ENCODE data around the genes OR5W2, OR8H3, OR8U3, OR5AP2, OR5AR1, YPEL4, CTNND1, ZFP91 and CNTF.

DNA sequence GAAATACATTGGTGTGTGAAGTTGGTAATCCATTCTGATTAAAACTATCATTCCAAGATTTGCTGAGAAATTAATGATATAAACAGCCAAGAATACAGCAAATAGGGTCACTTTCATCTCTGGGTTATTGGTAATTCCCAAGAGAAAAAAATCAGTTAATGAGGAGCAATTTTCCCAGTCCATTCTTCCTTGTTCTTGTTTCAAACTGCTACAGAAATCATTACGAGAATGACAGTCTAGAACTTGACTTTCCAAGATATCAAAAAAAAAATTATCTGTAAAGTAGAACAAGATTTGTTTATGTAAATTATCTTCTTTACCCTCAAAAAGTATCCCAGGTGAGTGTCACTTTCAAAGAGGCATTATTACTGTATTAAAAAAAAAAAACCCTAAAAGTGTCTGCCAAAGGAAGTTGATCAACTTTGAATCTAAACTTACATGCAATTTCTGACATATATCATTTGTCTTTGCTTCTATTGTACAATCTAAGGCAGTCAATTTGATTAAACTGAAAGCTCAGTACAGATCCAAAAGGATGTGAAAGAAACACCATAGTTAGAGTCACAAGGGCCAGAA is at the start of gene OR5W2:
TSS of gene OR5W2 (minus strand) at position 183 of the 576 bp plus-strand sequence.
- RAMPAGE, long total RNA, result no peak
- RRBS, result no CpG with 5 or more reads among the region's 1 CpG

GRCh38 chr11:56122178-56122520 is at the start of gene OR8H3:
Gene OR8H3 (plus strand): TSS chr11:56122373.
- RAMPAGE, long total RNA, result no peak
- RRBS, result no CpG with 5 or more reads among the region's 6 CpGs

DNA sequence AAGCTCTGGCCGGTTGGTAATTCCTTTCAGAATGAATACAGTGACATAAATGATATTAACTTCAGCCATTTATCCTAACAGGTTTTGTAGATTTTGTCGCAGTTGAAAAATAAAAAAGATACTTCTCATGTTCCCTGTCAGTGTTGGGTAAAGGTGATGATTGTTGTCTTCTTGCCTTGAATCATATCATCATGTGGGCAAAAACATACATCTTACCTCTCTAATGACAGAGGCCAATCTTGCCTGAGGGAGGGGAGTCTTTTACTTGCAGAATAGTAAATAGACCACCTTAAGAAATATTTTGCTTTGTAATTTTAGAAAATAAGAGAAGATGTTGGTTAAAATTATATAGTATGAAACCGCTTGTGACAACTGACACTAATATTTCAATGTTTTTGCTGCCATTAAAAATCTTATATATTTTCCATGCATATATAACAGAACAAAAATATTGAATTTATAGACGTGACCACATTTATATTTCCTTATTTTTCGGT is at the start of gene OR8U3:
TSS of gene OR8U3 (minus strand) at position 69 of the 497 bp plus-strand sequence.
- RAMPAGE, long total RNA, result no peak
- RRBS, result no CpG with 5 or more reads among the region's 5 CpGs

- RAMPAGE, long total RNA, result no peak
- RRBS, result no CpG with 5 or more reads among the region's 2 CpGs
Measured at GRCh38 chr11:56642257-56642653, at the start of gene OR5AP2. Gene OR5AP2 (minus strand): TSS chr11:56642439.

GRCh38 chr11:56663419-56663832 is at the start of gene OR5AR1:
Gene OR5AR1 (plus strand): TSS chr11:56663686.
- RAMPAGE, long total RNA, result no peak
- RRBS, result no CpG with 5 or more reads among the region's 2 CpGs

DNA sequence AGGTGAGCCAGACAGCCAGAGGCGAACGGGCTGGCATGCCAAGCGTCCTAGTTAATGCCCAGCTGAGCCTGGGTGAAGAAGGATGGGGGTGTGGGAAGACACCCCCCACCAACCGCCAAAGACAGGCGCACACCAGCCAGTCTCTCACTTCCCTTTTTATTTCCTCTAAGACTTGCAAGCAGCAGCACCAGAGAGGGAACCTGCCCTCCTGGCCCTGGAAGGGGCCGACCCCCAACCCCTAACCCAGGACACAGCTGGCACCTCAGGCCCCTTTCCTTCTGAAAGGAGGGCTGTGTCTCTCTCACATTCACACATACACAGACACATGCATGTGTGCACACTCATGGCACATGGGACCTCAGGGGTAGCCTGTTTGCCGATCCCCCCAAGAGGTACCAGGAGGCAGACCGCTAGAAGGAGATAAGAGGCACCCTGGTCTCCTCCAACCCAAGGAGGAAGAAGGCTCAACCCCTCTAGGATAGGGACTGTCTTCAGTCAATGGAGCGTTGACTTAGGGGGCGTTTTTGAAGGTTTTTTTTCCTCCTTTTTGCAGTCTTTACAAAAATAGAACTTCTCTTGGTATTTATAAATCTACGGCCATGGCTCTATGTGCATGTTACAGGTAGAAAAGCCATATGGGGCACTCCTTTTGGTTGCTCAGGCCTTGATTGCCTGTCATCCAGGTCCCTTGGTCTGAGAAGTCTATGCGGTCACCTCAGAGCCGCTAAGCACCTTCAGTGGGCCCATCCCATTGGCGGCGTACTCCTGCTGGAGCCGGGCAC is 24.3 kb downstream of the RTN4RL2 start:
- RAMPAGE, long total RNA, result no peak
- RRBS, result no CpG with 5 or more reads among the region's 16 CpGs

- RAMPAGE, long total RNA, result no peak
- RRBS, result no CpG with 5 or more reads among the region's 12 CpGs
Measured at GRCh38 chr11:57500568-57501034, 14.9 kb downstream of the SLC43A1 start.

DNA sequence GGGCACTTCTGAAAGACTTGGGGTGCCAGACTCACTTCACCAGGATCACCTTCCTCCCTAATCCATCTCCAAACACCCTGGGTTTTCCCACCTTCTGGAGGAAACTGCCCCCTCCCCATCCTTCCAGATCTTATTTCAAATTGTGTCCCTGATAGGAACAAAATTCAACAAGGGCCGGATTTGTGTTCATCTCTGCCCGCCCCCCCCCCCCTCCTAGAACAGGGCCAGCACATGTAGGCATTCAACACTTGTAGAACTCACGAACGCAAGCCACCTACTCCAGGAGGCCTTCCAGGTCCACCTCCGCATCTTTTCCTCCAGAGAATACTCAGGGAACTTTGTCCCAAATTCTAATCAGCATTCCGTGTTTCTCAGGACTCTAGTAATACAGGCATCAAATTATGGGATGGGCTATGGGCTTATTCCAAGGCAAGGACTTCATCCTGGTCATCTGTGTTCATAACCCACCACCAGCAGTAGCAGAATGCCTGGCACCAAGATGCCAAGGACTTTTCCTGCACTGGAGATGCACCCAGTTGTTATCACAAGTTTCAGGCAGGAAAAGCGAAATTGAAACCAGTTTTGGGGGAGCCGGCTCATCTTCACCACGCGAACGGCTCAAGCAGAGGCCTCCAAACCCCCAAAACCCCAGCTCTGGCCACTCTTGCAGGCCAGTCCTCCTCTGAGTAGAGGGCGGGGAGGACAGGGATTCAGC is 566 bp downstream of the UBE2L6 start:
- RAMPAGE, long total RNA, result no peak
- RRBS, result no CpG with 5 or more reads among the region's 12 CpGs

DNA sequence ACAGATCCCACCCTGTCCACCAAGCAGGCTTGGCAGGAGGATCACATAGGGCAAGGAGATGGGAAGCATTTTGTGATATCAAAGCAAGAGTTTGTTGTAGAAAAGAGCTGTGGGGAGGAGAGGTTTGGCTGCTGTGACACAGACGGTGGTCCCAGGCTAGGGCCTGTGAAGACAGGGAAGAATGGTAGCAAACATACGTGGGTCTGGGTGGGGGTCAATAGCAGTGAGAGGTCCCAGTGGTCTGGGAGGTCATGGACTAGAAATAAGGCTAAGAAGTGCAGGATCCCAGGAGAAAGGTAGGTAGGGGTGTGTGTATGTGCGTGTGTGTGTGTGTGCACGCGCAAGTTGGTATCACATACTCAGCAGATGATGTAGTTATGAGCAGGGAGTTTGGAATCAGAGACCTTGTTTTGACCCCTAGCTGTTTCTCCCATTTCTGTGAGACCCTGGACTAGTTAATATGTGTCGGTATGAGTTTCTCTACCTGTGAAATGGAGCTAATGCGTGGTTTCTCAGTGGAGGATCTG is 1.2 kb downstream of the SERPING1 start:
- RAMPAGE, long total RNA, result no peak
- RRBS, result no CpG with 5 or more reads among the region's 7 CpGs

DNA sequence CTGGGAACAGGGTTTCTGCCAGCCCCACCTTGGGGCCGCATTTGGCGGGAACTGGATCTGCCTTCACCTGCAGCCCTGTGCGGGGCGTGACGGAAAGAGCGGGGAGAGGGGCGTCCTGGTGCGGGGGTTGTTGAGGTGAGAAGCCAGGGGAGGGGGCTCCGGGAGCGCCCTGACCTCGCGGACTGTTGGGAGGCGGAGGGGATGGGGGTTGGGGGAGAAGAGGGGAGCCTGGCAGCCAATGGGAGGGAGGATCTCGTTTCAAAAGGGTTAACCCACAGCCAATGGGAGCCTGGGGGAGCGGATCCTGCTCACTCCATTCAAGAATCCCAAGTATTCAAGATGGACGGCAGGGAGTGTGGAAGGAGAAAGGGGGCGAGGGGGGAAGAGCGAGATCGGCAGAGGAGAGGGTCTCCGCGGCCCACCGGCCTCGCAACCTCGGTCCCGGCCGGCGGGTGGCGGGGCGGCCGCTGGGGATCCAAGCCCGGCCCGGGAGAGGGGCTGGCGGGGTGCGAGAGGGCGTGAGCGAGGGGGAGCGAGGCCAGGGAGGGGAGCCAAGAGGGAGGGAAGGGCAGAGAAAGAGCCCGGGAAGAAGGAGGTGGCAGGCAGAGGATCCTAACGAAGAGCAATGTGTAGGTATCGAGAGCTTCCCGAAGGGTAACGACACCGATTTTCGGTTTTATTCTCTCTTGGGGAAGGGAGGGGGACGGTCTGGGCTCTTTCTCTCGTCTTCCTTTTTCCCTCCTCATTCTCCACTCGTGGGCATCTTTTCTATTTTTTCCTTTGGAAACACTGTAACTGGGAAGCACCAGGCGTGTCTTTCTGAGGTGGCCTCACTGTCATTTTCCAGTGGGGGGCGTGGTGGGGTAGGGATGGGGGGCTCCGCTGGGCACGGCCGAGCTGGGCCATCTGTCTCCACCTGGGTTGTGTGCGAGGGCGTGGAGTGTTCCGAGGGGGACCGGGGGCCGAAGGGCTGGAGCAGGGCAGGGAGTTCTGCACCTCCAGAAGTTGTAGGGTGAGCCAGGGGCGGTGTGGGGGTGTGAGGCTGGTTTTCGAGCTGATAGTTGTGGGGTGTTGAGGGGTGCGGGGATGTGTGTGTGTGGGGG is 11.3 kb downstream of the YPEL4 start:
- RAMPAGE, long total RNA, result no peak
- RRBS, result 0% methylated on average over 4 of the region's 60 CpGs

DNA sequence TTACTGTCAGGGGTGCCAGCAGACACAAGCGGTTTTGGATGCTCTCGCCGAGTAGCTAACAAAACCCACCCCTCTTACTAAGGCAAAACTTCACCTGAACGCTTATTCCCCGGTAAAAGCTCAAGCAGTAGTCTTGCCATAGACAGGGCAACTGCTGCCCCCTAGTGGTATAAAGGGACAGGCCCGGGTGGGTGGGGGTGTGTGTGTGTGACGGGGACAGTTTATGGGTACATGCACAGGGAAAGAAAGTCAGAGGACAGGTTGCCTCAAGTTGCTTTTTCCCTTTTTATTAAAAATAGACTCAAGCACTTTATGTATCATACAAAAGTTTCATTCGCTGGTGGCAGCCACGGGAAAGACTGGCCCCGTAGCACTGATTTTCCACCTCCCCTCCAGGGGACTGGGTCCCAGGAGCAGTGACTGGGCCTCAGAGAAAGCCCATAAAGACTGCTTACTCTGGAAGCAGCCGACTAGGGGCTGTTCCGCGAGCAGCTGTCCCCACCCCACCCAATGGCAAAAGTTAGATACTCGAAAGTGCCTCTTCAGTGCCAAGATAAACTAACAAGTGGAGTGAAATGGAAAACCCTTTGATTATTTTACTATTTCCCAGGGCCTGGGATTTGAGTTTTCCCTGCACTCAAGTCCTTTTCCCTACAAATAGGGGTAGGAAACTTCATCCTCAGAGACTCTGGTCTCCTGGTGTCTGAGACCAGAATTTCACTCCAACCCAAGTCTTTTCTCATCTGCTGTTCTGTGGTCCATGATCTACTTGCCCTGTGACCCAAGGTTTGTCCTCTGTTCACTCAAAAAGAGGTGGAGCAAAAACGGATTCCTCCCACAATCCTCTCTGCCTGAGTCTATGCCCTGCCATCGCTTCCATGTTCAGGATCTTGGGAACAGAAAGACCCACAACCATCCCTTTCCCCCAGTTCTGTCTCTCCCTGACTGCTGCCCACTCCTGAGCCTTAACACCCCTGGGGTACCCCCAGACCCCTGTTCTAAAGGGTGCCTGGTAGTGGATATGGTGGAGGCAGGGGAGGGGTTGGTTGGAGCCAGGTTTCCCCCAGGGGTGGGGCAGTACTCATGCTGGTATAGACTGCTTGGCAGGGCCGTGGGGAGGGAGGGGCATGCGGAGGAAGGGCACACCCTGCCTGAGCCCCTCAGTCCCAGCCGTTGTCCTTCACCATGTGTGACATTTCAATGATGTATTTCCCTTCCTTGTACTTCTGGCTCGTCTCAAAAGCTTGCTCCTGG is 4.5 kb downstream of the YPEL4 start:
- RAMPAGE, long total RNA, result no peak
- RRBS, result 1% methylated on average over 2 of the region's 20 CpGs

DNA sequence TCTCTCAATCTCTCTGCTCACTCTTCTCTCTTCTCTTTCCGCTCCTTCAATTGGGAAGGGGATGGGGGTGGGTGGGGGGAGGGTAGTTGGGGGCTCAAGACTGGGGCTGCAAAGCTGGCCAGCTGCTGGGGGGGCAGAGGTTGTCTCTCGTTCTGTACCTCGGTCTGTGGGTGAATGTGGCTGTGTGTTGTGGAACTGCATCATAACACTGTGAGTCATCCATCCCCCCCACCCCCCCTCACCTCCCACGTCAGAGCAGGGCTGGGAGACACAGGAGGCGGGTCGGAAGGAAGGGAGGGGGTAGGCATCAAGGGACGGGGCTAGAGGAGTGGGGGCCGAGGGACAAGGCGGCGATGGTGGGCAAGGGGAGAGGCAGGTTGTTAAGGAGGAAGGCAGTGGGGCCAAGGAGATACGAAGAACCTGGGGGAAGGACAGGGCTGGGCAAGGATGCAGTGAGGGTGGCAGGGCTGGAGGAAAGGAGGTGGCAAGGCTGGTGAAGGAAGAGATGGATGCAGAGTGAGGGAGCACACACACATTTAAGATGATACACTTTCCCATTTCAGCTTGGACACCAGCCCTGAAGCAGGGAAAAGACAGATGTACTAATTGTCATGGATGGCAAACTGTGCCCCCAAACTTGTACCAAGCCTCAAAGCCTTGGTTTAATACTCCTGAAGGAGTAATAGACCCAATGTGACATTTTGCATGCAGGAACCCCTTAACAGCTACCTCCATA is at the start of gene YPEL4:
TSS of gene YPEL4 (minus strand) at position 178 of the 736 bp plus-strand sequence.
- RAMPAGE, long total RNA, result no peak
- RRBS, result no CpG with 5 or more reads among the region's 11 CpGs

DNA sequence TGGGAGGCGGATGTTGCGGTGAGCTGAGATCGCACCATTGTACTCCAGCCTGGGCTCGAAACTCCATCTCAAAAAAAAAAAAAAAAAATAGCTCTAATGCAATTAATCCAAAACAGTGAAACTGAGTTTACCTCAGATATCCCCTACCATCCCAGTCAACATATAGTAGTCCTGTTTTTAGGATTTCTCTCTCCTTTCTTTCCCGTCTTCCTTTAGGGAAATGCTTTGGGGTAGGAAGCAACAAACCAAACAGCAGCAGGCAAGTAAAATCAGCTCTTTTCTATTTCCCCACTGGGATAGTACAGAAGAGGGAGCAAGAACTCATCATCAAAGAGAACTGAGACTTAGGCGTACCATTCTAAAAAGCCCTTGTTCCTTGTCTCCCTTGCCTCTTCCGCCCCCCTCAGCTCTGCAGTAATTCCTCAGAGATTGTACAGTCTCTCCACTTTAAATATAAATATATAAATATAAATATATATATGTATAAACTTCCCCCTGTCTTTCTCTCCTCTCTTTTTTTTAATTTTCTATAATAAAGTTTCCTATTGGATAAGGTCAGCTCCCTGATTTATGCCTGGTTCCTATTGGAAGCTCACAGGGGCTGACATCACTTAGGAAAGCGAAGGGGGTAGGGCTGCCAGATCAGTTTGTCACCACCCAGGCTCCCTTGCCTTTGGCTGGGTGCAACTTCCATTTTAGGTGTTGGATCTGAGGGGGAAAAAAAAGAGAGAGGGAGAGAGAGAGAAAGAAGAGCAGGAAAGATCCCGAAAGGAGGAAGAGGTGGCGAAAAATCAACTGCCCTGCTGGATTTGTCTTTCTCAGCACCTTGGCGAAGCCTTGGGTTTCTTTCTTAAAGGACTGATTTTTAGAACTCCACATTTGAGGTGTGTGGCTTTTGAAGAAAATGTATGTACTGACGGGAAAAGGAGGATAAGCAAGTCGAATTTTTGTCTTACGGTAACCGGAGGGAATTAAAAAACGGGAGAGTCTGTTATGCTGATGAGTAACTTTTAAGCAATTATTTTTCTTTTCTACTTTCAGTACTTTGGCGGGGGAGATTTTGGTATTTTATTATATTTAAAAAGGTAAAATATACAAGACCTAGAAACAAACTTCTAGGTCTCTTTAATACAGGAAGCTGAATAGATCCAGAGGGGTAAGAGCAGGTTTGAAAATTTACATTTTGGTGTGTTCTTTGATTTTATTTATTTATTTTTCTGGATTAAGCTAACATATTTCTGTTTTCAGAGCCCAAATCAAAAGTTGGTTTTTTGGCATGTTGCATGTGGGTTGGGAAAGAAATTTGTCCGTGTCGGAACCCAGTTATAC is at the start of gene CTNND1:
TSS of gene CTNND1 (plus strand) at position 640 of the 1,329 bp plus-strand sequence.
- RAMPAGE, long total RNA, result start-site peak on the plus strand centred at position 727 of the sequence, 144 bp wide, 2,782 and 2,131 reads in 2 replicates
- RRBS, result no CpG with 5 or more reads among the region's 19 CpGs

DNA sequence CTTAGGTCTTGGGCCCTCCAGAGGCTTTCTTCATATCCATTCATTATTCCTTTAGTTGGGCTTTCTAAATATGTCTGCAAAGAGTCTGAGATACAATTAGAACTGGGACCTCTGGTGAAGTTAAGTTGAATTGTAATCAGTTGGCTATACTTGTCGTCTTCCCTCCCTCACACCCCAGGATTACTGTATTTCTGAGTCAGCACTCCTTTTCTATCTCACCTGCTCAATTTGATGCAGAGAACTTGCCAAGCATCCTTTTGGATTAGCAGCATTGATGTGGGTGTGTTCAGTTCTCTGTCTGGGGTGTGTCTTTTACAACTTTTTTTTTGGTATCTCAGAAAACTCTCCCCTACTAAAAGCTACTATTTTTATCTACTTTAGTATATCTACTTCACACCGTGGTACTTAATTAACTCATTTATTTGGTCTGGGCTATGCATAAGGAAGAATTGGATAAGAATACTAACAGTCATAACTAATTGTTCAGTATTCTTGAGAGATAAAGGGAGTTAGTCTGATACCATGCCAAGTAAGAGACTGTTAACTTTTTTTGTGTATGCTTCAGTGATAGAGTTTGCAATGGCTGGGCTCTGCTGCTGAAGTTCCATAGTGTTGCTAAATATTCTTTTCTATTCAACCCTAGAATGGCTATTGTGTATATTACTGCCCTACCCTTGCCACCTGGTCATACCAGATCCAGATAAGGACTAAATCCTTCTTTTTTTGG is 15.1 kb downstream of the CTNND1 start:
- RAMPAGE, long total RNA, result no peak
- RRBS, result no CpG with 5 or more reads among the region's 2 CpGs

DNA sequence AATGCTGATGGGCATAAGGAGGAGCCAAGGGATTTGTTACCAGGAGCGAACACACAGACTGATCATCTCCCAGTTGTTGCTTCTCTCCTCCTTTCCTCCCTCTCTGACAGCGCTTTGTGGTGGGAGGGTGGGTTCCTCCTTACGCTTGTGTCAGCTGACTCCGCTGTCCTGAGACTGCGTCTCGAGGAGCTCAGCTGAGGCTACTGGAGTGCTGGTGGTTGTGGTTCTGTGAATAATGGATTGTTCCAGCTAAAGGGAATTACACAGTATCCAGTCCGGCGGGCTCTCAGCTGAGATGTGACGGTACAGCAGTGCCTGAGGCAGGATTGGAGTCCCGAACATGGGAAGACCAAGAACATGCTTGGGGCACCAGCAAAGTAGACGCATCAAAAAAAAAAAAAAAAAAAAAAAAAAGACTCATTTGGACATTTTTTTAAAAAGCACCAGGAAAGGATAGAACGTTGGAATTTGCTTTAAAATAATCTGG is 113.4 kb downstream of the CTNND1 start:
- RAMPAGE, long total RNA, result no peak
- RRBS, result no CpG with 5 or more reads among the region's 12 CpGs

DNA sequence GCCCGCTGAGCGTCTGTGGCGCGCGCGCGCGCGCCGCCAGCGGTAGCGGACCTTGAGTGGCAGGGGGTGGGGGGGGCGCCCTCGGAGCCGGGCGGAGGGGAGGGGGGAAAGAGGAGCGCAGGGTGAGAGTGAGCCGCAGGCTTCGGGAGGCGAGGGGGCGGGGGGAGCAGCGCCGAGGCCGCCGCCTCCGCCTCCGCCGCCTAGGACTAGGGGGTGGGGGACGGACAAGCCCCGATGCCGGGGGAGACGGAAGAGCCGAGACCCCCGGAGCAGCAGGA is at the start of gene ZFP91:
TSS of gene ZFP91 (plus strand) at position 16 of the 278 bp plus-strand sequence.
- RAMPAGE, long total RNA, result no peak
- RRBS, result 2% methylated on average over 1 of the region's 34 CpGs

GRCh38 chr11:58611148-58611799 is 11.2 kb upstream of the CNTF start:
- RAMPAGE, long total RNA, result no peak
- RRBS, result no CpG with 5 or more reads among the region's 3 CpGs

GRCh38 chr11:58622538-58622884 is at the start of gene CNTF:
Gene CNTF (plus strand): TSS chr11:58622665.
- RAMPAGE, long total RNA, result no peak
- RRBS, result no CpG with 5 or more reads among the region's 7 CpGs

GRCh38 chr11:58770913-58771581 is 39.3 kb upstream of the GLYAT start:
- RAMPAGE, long total RNA, result no peak
- RRBS, result no CpG with 5 or more reads among the region's 9 CpGs

DNA sequence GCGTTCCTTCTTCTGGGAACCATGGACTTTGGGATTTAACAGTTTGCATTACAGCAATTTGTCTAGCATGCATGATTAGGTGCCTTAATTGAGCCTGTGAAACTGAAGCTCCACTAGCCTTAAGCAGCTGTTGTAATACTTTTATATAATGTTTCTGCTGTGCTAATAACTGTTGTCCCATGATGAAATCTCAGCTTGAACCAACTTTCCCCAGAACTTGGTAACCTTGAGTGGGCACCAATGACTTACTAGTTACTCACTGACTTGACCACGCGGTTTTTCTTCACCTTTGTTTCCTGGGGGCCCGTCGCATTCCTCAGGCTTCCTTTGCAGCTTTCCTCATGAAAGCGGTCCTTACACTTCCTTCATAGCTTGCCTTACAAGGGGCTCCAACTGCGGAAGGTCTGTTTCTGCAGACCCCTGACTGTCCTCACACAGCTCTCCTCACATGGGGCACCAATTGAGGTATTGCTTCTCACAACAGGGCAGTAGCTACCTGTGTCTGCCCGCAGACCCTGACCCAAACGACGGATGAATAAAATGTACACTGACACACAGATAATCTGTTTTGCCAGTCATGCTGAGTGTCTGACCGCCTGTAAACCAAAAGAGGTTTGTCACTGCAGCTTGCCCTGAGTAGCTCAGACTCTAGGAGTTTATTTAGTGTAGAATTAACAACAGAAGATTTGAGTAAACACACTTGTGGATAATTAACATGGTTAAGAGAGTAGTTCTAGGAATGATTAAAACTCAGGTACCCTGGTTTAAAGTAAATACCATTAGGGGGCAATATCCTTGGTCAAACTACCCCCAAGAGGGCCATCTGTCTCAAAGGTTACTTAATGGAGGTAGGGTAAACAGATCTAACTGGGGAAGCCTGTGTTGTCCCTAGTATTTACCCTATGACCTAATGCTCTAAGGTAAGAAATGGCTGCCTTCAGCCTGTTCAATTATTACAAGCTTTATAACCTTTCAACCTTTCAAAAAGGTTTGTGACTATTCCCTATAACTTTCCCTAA is 10.9 kb upstream of the GLYATL1 start:
- RAMPAGE, long total RNA, result no peak
- RRBS, result no CpG with 5 or more reads among the region's 11 CpGs

Measured in kidney epithelial cell (primary cell).